ENCODE data around the genes DCLRE1A and AFAP1L2.

DNA sequence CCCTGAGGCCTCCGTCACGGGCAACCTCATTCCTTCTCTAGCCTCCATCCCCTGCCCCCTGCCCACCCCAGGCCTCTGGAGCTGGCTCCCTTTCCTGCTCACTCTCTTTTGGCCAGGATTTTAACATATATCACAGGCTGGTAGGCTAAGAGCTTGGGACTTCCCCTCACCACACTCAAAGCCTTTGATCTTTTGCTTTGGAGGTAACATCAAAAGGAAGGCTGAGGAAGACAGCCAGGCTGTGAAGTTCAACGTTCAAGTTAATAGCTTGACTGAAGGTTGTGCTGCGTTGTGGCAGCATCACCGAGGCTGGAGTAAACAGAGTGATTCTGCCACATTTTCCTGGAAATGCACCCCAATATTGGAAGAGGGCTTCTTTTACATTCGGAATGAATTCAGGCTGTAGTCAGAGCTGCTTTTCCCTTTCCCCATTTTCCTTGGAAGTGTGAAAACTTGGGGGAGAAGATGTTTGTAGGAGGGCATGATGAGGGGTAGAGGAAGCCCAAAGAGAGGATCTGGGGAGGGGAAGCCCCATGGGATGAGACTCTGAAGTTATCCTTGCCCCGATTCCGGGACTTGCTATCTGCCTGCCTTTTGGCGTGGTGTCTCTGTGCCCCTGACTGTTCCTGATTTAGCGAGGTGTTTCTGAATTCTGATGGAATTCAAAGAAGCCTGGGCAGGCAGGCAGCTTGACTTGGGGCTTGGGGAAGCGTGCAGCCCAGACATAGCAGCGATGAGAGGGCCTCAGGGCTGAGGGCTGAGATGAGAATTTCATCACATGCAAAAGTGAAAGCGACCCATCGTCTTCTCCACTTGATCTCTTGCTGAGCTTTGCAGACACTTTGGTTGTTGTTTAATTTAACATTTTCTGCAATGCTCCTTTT is 57.5 kb downstream of the TCF7L2 start:
- PRO-cap = no peak

DNA sequence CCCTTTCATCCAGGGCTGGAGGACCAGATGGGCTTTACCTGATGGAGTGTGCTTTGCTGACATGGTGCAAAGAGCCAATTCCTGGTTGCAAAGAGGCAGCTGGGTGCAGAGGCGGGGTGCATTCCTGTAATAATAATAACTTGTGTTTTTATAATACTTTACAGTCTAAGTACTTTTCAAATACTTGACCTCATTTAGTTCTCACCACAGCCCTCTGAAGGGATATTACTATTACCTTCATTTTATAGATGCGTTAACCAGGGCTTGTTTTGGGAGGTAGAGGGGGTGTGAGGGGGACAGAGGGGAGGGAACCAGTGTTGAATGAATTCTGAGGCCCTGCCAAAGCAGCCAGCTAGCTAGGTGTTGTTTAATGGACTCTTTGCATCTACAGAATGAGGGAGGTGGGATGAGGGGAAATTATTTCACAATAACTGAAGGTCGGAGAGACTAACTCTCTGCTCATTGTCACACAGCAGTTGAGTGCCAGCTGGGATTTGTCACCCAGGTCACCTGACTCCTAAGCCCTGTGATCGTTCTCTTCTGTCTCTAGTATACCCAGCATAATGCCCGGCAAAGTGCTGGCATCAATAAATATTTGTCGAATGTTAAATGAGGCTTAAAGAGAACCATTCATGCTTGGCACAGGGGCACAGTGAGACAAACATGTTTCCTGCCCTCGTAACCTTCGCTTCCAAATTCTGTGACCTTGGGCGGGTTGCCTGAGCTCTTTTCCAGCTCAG is 70.6 kb downstream of the TCF7L2 start:
- PRO-cap = no peak

DNA sequence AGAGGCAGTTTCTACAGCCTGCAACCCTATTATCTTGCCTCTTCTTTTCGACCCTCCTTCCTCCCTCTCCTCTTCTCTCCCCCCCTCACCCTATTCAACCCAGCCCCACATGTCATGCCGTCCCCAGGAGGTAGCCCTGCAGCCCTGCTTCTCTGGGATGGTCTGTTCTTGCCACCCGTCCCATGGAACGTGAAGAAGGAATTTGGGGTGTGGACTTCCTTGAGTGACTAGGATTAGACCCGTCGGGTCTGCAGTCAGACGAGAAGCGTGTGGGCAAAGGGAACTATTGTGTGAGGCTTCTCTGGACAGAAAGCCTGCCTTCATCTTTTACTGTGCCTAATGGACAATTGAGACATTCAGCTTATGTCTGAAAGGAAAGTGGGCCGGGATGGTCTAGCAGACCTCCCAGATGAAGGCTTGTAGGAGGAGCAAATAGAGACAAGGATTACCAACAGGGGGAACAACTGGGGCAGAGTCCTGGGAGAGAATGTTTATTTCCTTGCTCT is 77.7 kb downstream of the TCF7L2 start:
- PRO-cap = no peak

- PRO-cap = unidirectional peak, plus-strand start at chr10:113056885
These were observed 106.7 kb downstream of the TCF7L2 start for GRCh38 chr10:113056722-113057137.

GRCh38 chr10:113063101-113064037 is 113.3 kb downstream of the TCF7L2 start:
- PRO-cap = no peak

GRCh38 chr10:113152201-113152899 is 202.3 kb downstream of the TCF7L2 start:
- PRO-cap = no peak

DNA sequence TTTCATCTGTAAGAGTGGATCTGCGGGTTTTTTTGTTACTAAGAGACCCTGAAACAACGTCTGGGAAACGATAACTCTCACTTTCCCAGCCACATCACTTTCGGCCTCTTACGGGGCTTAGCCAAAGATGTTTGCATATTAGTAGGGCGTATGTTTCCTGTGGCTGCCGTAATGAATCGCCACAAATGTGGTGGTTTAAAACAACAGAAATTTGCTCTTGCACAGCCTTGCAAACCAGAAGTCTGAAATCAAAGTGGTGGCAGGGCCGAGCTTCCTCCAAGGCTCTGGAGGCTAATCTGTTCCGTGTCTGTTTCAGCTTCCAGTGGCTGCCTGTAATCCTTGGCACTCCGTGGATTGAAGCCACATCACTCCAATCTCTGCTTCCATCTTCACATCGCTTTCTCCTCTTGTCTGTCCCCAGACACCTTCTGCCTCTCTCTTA is 220.1 kb downstream of the TCF7L2 start:
- PRO-cap = no peak

- PRO-cap = no peak
These were observed 118.5 kb upstream of the HABP2 start for GRCh38 chr10:113434232-113434805.

- PRO-cap = no peak
These were observed 97.0 kb upstream of the HABP2 start for GRCh38 chr10:113455836-113456307.

- PRO-cap = no peak
These were observed 33.0 kb downstream of the HABP2 start for GRCh38 chr10:113585866-113586223.

GRCh38 chr10:113853723-113854744 is at the start of gene DCLRE1A:
DCLRE1A (minus strand) TSS chr10:113854082.
- PRO-cap = unidirectional peak, minus-strand start at chr10:113854216; bidirectional peak, plus-strand start at chr10:113854634, minus-strand start at chr10:113854593; unidirectional peak, plus-strand start at chr10:113854634; unidirectional peak, plus-strand start at chr10:113854666

DNA sequence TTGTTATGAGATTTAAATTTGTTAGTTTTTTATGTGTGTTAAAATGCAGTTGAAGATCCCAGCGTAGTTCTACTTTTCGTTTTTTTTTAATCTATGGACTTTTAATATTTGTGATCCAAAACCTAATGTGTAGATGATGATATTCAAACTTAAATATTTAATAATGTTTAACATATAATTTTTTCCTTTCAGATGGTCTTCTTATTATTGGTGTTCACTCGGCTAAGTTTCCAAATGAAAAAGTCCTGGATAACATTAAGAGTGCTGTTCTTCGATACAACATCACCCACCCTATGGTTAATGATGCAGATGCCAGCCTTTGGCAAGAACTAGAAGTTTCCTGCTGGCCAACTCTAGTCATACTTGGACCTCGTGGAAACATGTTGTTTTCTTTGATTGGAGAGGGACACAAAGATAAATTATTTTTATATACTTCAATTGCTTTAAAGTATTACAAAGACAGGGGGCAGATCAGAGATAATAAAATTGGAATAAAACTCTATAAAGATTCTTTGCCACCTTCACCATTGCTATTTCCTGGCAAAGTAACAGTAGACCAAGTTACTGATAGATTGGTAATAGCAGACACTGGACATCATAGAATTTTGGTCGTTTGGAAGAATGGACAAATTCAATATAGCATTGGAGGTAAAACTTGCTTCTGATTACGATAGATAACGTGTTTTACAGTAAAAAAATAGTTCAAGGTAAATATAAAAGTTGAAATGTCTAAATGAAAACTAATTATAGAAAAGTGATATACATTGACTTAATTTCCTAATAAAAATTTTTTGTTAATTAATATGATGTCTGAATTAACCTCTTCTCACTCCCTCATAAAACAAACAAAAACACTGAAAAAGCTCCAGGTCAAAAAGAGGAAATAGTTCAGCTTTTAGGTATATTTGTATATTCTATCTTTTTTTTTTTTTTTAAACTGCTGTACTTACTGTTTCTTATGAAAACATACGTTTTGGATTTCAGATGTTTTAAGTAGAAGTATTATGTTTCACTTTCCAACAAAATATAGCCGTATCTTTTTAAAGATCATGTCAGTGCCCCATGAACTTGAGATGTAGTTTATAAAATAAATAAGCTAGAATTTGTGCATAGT is 22.2 kb downstream of the NHLRC2 start:
- PRO-cap = no peak

GRCh38 chr10:114399355-114400180 is 4.7 kb downstream of the AFAP1L2 start:
- PRO-cap = no peak

DNA sequence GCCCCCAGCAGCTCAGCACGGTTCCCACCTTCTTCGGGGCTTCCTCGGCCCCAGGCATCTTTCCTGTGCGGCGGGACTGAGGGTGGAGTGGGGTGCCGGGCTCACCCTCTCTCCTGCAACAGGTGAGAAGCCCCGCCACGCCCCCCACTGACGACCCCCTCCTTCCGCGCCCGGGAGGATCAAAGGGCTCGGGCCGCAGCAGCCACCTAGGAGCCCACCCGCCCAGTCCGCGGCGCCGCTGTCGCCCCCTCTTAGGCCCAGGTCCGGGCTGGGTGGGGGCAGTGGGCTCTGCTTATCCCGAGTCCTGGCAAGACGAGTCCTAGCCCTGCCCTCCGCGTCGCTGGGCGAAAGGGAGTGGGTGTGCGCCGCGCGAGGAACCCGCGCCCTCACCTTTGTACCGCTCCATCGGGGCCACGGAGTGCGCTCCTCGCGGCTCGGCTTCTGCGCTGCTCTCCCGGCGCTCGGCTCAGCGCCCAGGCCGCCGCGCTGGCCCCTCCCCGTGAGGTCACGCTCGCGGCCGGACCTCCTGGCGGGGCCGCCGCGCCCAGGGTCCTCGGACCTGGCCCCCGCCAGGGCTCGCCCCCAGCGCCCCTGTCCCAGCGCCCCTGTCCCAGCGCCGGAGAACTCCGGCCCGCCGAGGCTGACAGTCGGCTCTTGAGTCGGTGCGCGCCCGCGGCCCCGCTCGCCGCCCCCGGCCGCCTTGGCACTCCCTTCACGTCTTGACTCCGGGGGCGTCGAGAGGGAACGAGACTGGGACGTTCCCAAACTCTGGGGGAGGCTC is at the start of gene AFAP1L2:
Gene AFAP1L2 (minus strand): TSS at position 453 of the 781 bp plus-strand sequence.
- PRO-cap = bidirectional peak, plus-strand start at position 515 of the sequence, minus-strand start at position 442 of the sequence

DNA sequence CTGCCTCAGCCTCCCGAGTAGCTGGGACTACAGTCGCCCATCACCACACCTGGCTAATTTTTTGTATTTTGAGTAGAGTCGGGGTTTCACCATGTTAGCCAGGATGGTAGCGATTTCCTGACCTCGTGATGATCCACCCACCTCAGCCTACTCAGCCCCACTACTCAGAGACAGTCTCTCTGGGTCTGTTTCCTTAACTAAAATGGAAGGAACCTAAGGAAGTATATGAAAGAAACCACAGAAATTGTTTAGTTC is 23.7 kb upstream of the AFAP1L2 start:
- PRO-cap = no peak

DNA sequence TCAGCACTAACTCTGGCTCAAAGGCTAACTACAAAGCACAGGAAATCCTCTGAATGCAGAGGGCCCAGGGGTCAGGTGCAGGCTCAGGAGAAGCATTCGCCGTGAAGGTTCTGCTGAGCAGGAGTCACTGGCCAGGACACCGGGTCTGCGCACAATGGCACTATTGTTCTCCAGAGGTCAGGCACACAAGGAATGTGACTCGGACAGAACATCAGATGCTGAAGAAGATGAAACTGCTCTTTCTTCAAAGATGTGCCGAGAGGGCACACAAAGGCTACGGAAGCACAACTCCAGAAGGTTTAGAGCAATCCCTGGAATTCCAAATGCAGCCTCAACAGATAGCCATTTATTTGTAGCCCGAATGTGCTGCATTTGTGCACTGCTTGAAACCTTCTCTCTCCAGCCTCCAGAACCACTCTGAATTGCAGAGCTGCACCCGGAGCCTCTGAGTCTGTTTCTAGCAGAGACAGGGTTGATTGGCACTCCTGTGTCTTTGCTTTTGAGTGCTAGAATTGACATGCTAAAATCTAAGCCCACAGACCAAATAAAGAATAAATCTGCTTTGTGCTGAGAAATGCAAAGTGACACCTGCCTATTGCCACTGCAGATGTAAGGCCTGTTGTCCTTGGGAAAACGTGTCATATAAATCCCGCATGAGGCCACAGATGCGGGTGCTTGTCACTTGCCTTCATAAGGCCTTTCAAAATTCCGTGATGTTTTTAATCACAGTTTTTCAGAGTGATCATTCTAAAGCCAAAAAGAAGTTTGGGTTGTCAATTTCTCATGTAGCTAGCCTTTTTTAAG is 85.5 kb upstream of the AFAP1L2 start:
- PRO-cap = no peak

GRCh38 chr10:114495466-114495988 is 91.2 kb upstream of the AFAP1L2 start:
- PRO-cap = no peak

DNA sequence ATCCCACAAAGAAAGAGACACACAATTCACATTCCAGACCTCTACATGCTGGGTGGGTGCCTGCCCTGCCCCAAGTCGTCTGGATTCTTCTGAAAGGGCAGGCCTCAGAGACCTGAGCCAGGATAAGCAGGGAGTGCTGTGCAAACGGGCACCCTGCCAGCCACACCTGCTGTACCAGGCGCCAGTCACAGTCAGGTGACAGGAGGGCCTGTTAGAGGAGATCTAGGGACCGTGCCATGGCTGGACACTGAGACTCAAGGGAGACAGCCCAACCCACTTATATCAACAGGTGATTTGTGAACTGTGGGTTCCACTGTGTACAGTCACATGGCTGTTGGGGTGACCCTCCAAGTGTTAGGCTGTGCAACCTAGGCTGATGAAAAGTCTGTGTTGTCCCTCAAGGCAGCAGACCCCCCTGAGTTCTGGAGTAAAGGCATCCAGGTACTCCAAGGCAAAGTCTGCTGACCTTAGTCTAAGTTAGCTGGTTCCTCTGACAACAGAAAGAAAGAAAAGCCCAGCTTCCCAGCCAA is 103.2 kb upstream of the AFAP1L2 start:
- PRO-cap = no peak

- PRO-cap = no peak
These were observed 120.9 kb upstream of the AFAP1L2 start for GRCh38 chr10:114524734-114526136.

DNA sequence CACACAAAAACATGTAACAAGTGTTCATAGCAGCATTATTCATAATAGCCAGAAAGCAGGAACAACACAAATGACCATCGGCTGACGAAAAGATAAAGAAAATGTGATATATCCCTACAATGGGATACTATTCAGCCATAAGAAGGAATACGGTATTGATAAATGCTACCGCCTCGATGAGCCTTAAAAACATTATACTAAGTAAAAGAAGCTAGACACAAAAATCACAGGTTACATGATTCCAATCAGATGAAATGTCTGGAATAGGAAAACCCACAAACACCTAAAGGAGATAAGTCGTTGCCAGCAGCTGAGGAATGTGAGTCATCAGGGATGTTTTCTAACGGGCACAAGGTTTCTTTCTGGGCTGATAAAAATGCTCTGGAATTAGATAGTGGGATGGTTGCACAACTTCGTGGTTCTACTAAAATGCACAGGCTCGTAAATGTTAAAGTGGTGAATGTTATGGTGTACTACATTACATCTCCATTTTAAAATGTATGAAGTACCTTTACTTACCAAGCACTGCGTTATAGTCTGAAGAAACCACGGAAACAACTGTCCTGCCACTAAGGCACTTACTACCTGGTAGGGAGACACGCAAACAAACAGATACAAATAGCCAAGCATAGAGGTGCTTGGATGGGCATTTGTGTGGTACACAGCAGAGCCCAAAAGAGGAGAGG is 9.7 kb downstream of the ABLIM1 start:
- PRO-cap = no peak

All from aorta (tissue), 1 donor.